Omental fat pad (tissue), 4 donors: ENCODE measurements around the gene TEX43.

- PRO-cap, result no peak
- RAMPAGE, long total RNA, 4 experiments, result no peak in any of the 4 experiments
Observed at GRCh38 chr5:122113142-122113657, 16.1 kb upstream of the ZNF474 start.

DNA sequence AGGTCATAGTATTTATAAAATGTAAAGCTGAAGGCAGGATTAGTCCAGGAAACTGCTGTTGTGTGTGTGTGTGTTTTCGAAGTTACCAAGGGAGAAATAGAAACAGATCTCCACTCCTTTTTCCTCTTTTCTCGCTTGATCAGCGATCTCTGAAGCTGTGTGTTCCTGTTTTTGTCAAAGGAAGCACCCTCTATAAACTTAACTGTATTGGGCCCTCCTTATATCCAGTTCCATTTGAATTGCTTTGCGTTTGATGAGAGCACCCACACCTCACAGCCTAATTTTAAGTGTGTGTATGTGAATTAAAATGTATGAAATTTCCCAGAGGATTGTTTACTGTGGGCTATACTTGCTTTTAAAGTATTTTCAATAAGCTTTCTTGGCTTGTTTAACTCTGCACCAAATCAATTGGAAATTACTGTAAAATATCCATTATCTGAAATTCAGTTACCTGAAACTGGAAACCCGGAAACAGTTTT is 972 bp downstream of the SNX2 start:
- PRO-cap, result no peak
- RAMPAGE, long total RNA, 4 experiments, result no peak in any of the 4 experiments

- PRO-cap, result no peak
- RAMPAGE, long total RNA, 4 experiments, result no peak in any of the 4 experiments
Observed at GRCh38 chr5:122997175-122997692, 39.3 kb downstream of the PPIC start.

DNA sequence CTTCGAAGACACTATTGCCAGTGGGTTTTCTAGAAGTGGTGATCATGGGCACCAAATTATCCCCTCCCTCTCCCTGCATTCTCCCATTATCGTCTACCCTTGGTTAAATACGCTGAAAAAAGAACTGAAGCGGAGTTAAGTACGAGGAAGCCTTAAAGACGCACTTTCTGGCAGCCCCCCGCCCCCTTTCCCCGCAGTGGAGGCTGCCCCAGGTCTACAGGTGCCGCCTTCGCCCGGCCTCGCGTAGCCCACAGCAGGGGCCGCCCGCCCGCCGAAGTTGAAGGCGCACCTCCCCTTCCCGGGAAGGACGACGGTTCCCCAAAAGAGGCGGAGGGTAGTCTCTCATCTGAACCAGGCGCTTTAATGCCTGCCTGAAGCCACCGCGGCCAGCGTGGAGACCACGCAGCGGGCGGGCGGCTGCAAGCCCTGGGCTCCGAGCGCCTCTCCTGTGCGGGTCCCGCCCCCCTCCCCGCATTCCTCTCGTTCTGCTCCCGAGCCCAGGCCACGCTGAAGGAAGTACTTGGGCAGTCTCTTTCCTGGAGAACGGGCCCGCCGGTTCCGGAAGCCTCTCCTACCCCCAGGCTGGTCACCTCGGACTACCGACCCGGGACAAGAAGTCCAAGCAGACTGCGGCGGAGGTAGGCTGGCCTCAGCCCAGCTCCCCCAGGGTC is 739 bp downstream of the PPIC start:
- PRO-cap, result no peak
- RAMPAGE, long total RNA, 4 experiments, result no peak in any of the 4 experiments

DNA sequence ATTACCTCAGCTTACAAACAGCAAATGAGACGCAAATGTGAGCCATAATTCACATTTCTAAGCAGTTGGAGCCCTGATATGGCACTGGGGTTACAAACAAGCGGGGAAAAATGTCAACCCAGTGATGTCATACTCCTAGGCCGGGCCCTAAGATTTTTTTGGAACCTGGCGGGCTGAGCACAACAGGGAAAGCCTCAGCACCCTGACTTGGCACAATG is 476 bp upstream of the CSNK1G3 start:
- PRO-cap, result no peak
- RAMPAGE, long total RNA, 4 experiments, result no peak in any of the 4 experiments

- PRO-cap, result no peak
- RAMPAGE, long total RNA, 4 experiments, result no peak in any of the 4 experiments
Observed at GRCh38 chr5:123548272-123549018, 36.5 kb downstream of the CSNK1G3 start.

DNA sequence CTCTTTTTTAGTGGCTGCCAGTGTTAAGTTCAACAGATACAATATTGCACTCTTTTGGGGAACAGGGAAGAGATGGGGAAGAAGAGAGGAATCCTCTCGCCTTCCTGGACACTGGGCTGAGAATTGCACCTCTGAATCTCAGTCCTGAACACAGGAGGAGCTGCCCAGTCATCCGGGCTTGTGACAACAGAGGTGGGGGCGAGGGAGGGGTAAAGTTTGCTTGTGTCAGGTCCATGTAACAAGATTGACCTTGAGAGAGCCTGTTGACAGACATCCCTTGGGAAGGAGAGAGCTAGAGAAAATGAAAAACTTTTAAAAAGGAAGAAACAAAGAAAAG is 363.5 kb downstream of the CSNK1G3 start:
- PRO-cap, result no peak
- RAMPAGE, long total RNA, 4 experiments, result no peak in any of the 4 experiments

DNA sequence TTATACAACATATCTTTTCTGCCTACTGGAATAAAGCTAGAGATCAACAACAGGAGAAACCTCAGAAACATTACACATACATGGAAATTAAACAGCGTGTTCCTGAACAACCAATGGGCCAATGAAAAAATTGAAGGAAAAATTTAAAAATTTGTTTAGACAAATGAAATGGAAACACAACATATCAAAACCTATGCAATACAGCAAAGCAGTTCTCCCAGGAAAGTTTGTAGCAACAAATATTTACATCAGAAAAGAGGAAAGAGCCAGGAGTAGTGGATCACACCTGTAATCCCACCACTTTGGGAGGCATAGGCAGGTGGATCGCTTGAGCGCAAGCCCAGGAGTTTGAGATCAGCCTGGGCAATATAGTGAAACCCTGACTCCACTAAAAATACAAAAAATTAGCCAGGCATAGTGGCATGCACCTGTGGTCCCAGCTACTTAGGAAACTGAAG is 316.4 kb downstream of the ZNF608 start:
- PRO-cap, result no peak
- RAMPAGE, long total RNA, 4 experiments, result no peak in any of the 4 experiments

DNA sequence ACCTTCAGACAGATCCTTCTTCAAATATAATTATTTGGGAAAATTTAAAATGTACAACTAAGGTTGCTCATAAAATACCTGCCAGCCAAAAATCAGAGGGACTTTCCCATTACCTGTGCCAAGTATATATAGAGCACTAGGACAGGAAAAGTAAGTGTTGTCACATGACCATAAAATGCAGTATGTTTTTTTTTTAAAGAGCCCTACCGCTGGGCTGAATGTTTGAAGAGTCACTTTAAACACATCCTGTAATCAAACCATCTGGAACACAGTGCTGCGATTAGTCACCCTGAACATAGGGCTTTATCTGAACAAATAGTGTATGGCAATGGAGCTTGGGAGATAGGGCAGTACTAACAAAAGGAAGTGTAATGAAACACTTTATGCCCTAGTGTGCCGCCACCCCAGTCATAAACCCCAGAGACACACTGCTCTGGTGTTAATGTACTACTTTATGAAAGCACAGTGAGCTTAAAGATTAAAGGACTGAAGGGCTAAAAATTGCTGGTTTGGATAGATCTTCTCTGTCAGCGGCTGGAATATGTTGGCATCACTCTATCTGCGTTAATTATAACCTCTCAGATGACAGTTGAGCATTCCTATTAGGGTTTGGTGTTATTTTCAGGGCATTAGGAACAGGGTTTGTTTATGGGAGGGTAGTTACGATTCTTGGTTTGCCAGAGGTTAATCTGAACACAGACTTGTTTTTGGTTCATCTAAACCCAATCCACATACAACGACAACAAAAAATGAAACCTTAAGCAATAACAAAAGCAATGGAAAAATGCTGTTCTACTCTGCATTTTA is 90.4 kb downstream of the ZNF608 start:
- PRO-cap, result no peak
- RAMPAGE, long total RNA, 4 experiments, result no peak in any of the 4 experiments

- PRO-cap, result no peak
- RAMPAGE, long total RNA, 4 experiments, result no peak in any of the 4 experiments
Observed at GRCh38 chr5:124702550-124702806, 44.0 kb downstream of the ZNF608 start.

DNA sequence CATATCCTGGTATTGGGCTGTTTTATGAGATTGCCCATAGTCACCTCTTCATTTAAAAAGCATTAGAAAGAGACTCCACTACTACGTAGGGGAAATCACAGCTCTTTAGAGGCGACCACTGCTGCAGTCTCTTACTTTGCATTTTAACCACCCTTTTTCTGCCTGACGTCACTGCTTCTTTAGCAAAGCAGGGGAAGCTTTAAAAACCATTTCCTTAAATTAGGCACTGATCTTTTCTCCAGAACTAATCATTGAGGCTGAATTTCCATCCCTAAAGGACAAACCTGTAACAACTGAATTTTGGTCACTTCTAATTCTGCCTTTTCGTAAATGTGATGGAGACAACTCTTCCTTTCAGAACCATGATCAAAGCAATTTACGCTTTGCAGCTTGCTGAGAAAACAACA is 38.9 kb downstream of the ZNF608 start:
- PRO-cap, result no peak
- RAMPAGE, long total RNA, 4 experiments, result no peak in any of the 4 experiments

DNA sequence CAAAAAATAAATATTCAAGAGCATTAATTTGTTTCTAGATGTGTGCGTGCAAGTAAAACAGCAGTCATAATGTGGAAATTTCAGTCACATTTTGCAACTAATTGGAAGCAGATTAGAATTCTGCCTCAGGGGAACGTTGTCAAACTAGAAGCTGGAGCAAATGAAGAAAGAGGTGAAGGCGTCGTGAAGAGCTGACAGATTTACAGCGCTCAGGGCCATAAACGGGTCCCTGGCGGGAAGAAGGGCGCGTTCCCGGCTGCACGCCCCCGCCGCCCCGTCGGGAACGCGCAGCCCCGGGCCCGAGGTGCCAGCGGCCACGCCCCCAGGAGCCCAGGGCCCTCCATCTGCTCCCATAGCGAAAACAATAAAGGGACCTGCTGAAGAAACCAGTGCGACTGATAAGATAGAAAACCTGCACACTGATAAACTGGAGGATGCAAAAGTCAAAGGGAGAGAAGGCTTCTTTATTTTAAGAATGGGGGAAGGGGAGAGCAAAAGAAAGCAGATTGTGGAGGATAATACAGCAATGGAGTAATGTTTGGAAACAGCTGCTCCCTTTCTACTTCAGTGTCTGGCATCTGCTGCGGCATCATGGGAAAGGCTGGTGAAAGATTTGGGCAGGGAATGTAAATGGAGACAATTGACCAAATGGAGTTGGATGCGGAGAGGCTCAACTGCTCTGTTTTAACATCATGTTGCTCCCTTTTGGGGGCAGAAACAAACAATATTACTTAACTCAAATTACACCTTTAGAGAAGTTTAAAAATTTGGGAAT is 11.1 kb downstream of the ZNF608 start:
- PRO-cap, result no peak
- RAMPAGE, long total RNA, 4 experiments, result no peak in any of the 4 experiments

- PRO-cap, result no peak
- RAMPAGE, long total RNA, 4 experiments, result no peak in any of the 4 experiments
Observed at GRCh38 chr5:124744279-124745305, 1.8 kb downstream of the ZNF608 start.

GRCh38 chr5:124745674-124746186 is 709 bp downstream of the ZNF608 start:
- PRO-cap, result no peak
- RAMPAGE, long total RNA, 4 experiments, result no peak in any of the 4 experiments

GRCh38 chr5:125373072-125373468 is 626.6 kb upstream of the ZNF608 start:
- PRO-cap, result no peak
- RAMPAGE, long total RNA, 4 experiments, result no peak in any of the 4 experiments

DNA sequence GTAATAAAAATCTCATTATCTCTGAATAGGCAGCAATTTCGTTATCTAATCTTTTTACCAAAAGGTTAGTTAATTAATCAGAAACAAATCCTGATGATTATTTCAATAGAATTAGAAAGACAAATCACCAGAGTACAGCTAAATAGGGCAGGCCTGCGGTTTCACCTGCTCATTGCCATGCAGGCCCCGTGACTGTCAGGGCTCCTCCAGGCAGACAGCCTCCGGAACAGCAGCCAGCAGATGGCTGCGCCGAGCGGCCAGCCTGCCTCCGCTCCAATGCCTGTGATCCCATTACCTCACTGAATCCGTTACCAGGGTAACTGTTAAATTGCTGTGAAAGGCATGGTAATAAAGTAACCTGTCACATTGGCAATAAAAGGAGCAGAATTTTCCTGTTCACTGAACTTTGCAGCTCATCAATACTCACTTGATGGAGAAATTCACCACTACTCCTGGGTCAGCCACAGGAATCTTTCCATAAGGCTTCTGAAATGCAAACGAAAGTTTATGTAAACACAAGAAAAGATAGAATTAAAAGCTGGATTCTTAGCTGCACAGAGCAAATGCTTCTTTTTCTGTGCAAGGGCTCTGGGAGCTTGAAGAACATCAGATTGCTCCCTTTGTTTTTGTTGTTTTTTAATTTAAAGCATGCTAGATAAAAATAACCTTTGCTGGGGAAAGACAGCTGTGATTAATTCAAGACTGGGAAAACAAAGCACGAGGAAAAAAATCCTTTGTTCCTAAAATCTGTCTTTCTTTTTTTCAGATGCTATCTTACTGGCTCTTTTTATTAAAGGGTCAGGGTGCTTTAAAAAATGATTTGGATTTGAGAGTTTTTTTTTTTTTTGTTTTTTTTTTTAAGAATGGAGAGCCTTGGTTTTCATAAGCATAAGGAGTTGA is 666.5 kb upstream of the ZNF608 start:
- PRO-cap, result no peak
- RAMPAGE, long total RNA, 4 experiments, result no peak in any of the 4 experiments

GRCh38 chr5:126513651-126514667 is 81.1 kb downstream of the ALDH7A1 start:
- PRO-cap, result no peak
- RAMPAGE, long total RNA, 4 experiments, result no peak in any of the 4 experiments

DNA sequence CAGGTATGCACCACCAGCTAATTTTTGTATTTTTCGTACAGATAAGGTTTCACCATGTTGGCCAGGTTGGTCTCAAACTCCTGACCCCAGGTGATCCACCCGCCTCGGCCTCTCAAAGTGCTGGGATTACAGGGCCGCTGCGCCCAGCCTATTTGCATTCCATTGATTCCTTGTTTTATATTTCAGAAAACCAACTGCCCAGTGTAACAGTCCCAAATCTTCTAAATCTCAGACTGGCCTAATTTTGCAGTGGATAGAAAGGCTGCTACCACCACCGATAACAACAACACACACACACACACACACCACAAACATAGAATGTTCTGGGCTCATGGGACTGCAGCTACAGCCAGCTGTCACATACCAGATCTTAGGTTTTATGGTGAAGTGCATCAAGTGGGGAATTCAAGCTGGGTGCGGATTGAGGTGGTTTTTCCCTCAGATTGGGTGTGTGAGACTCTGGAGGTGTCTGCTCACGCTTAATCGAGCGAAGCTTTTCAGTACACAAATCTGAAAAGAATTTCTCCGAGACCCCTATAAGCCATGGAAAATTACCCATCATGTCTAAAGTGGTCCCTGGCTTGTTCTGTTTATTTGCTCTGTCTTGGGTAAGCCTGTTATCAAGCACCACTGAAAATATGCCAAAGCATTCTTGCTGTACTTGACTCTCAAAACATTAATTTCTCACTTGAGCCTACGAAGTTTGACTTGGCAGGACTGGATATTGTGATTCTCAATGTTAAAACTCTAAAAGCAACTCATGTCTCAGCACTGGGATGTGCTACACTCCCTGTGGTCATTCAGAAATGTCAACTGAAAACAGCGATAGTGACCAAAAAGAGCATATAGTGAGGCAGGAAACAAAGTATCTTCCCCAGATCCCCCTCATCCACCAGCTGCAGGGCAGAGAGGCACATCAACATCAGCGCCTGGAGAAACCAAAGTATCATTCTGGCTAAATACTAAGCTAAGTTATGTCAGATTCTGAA is 71.1 kb downstream of the ALDH7A1 start:
- PRO-cap, result no peak
- RAMPAGE, long total RNA, 4 experiments, result no peak in any of the 4 experiments

- PRO-cap, result no peak
- RAMPAGE, long total RNA, 4 experiments, result no peak in any of the 4 experiments
Observed at GRCh38 chr5:126536725-126537318, 58.2 kb downstream of the ALDH7A1 start.

GRCh38 chr5:126631343-126631880 is at the start of gene TEX43:
TSS of gene TEX43 (plus strand) at chr5:126631705.
- PRO-cap, result no peak
- RAMPAGE, long total RNA, 4 experiments, result no peak in any of the 4 experiments